ENCODE measurements around a stretch of chr2.

DNA sequence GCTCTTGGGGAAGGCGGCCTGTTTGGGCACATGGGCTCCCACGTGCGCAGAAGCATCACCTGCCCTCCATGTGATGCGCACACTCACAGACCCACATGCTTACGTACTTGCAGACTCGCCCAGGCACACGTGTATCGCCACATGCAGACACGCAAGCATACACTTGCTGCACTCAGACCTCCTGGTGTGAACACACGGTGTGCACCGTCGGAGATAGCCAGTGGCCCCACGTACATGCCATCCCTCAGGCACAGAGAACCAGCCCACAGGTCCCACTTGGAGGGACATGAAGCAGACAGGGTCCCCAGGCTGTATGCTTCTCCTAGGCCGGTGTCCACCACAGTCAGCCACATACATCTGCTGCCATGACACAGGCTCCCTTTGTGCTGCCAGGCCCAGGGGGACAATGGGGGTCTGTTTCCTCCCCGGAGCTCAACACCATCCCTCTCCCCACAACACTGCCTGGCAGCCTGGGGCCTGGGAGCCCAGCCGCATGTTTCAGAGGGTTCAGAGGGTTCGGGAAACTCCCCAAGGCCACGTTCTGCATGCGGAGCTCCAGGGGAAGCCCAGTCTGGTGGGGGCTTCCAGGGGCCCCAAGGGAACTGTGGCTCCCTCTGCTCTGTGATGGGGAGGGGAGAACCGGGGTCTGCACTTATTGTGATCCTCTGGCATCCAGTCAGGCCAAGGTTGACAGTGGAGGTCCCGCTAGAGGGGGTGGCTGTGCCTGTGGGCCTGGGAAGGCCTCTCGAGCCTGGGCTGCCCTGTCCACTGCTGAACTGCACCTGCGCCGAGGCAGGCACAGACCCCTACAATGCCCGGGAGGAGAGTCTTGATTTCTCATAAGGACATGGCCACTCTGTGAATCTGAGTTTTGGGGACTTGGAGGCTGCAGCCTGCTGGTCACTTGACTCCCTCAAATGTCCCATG lies 208.1 kb upstream of the HAAO start:
- RRBS, 2 experiments: 63 to 75% methylated on average over 2 of the region's 25 CpGs

GRCh38 chr2:43006343-43006705 lies 213.9 kb upstream of the HAAO start:
- RRBS, 2 experiments: no CpG with 5 or more reads among the region's 7 CpGs

GRCh38 chr2:43013816-43014420 lies 212.5 kb downstream of the ZFP36L2 start:
- RRBS, 2 experiments: no CpG with 5 or more reads among the region's 4 CpGs

- RRBS, 2 experiments: no CpG with 5 or more reads among the region's 9 CpGs
Observed at GRCh38 chr2:43051378-43051895, 175.0 kb downstream of the ZFP36L2 start.

DNA sequence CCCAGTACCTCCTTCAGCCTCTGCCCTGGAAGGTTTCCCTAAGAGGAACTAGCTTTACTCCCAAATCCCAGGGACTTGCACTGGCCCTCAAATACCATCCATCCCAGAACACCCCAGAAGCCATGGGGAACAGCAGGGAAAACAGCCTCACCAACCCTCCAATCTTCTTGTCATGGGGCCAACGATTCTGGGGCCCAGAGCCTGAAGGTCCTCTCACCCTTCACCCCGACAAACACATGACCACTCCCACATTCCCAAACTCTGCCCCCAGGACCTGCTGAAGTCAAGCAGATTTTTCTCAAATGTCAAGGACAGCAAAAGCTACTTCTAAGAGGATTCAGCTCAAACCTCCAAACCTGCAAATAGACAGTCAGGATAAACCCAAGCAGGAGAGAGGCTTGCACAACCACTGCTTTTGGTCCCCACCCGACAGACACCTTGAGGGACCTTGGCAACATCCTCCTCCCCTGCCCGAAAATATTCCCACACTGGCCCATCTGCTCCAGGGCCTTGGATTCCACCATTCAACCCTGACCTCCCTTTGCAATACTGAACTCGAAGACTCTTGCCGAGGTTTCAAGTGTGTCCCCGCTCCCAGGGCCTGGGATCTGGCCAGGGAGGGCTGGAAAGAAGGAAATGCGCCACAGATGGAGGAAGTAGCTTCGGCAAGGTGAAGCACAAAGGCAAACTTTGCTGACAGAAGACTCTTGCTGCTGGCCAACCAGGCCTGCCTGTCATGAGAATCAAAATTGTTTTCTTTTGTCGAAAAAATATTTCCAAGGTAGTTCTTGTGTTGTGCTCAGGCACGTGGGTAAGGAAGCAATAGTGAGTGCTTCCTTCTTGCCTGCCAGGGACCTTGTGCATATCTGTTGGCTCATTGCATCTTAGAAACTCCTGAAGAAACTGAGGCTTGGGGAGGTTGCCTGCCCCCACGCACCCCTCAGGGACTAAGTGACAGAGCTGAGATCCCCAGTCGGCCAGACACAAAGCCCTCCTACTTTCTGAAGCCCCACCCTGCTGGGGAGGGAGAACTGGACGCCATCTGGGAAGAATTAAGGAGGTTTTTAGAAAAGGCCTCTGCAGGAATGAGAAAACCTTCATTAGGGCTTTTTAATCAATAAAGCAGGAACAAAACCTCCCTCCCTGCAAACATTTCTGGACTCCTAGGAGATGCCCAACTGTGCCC lies 143.1 kb downstream of the ZFP36L2 start:
- RRBS, 2 experiments: no CpG with 5 or more reads among the region's 14 CpGs

GRCh38 chr2:43152140-43152802 lies 74.1 kb downstream of the ZFP36L2 start:
- RRBS, 2 experiments: no CpG with 5 or more reads among the region's 9 CpGs

GRCh38 chr2:43180789-43181310 lies 45.6 kb downstream of the ZFP36L2 start:
- RRBS, 2 experiments: no CpG with 5 or more reads among the region's 8 CpGs

GRCh38 chr2:43215870-43216324 lies 10.5 kb downstream of the ZFP36L2 start:
- RRBS, 2 experiments: no CpG with 5 or more reads among the region's 6 CpGs

DNA sequence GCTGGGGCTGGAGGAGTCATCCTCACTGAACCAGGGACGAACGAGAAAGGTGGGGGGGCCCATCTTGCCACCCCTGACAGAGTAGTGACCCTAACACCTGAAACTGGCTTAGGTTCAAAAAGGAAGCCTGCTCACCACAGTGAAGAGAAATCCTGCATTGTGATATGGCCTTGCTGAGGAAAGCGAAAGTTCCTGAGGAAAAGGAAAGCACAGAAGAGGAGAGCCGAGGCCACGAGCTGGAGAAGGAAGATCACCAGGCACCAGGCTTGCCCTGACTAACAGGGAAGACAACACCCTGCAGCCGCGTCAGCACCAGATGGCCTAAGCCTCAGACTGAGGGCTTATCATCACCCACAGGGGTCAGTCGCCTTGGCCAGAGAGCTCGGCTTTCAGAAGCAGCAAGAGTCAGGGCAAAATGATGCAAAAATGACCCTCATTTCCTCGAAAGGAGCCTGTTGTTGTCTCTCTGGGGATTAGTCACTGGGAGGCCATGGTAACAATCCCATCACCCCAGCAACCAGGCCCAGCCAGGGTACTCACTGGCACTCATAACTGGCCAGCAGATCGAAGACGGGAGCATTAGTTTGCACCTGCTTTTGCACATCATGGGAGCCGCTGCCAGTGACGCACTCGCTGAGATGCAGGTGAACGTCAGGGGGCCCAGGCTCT lies 42.6 kb upstream of the ZFP36L2 start:
- RRBS, 2 experiments: no CpG with 5 or more reads among the region's 16 CpGs

- RRBS, 2 experiments: no CpG with 5 or more reads among the region's 2 CpGs
Observed at GRCh38 chr2:43325084-43325393, 98.6 kb upstream of the ZFP36L2 start.

- RRBS, 2 experiments: no CpG with 5 or more reads among the region's 10 CpGs
Observed at GRCh38 chr2:43469673-43470550, 125.9 kb downstream of the THADA start.

GRCh38 chr2:43790015-43790484 lies 16.2 kb downstream of the DYNC2LI1 start:
- RRBS, 2 experiments: no CpG with 5 or more reads among the region's 4 CpGs

- RRBS, 2 experiments: no CpG with 5 or more reads among the region's 3 CpGs
Observed at GRCh38 chr2:43806452-43807118, 32.1 kb downstream of the ABCG5 start.

- RRBS, 2 experiments: no CpG with 5 or more reads among the region's 8 CpGs
Observed at GRCh38 chr2:43825162-43825549, 13.5 kb downstream of the ABCG5 start.

DNA sequence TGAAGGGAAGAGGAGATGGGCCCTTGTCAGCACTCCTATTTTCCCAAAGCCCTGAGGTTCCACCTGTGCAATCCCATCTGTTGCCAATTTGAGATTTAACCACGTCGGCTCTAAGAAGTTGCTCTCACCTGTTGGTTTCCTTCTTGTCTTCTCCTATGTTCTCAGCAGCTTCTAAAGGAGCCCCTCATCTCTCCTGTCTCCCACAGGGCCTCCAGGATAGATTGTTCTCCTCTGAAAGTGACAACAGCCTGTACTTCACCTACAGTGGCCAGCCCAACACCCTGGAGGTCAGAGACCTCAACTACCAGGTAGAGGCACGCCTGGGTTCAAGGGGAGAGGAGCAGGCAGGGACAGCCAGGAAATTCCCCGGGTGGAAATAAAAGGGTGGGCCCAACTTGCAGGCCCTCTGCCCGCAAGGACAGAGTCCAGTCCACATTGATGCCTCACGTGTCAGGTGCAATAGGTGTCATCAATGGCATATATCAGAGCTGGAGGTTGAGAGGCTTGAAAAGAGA lies 5.6 kb downstream of the ABCG8 start:
- RRBS, 2 experiments: no CpG with 5 or more reads among the region's 6 CpGs

GRCh38 chr2:44167665-44168627 lies 729 bp upstream of the PPM1B start:
- RRBS, 2 experiments: 1 to 5% methylated on average over 16 to 18 of the region's 56 CpGs

GRCh38 chr2:44778272-44779346 lies 162.9 kb upstream of the SIX3 start:
- RRBS, 2 experiments: no CpG with 5 or more reads among the region's 29 CpGs

DNA sequence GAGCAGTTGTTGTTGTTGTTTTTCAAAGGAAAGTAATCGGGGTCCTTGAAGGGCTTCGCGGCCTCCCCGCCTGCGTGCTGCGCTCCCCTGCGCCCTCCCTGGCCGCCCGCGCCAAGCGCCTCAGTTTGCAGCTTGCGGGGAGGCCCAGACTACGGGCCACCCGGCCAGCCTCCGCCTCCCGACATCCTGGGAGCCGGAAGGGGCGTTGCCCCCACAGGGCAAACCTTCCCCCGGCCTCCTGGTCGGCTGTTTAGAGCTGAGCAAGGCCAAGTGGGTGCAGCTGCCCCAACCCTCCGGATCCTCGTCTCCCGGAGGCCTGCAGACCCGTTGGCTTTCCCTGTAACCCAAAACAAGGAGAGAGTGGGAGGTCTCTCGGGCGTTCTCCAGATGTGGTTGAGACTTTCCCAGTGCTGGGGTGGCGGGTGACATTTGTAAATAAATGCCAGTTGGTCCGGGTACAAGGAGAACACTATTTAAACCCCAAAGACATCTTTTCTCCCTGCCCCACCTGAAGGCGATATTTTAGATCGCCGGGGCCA lies 3.7 kb upstream of the SIX3 start:
- RRBS, 2 experiments: 20 to 25% methylated on average over 9 of the region's 31 CpGs

DNA sequence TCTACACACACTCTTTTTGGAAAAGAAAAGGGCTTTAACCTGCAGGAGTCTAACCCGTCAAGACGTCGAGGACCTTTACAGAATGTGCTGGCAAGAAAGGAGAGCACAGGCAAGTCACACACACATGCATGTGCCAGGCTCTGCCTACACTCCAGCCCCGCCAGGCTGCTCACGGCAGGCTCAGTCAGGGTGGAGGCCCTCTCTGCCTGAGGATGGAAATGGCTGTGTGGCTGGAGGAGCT lies 10.2 kb downstream of the SIX3 start:
- RRBS, 2 experiments: no CpG with 5 or more reads among the region's 5 CpGs

DNA sequence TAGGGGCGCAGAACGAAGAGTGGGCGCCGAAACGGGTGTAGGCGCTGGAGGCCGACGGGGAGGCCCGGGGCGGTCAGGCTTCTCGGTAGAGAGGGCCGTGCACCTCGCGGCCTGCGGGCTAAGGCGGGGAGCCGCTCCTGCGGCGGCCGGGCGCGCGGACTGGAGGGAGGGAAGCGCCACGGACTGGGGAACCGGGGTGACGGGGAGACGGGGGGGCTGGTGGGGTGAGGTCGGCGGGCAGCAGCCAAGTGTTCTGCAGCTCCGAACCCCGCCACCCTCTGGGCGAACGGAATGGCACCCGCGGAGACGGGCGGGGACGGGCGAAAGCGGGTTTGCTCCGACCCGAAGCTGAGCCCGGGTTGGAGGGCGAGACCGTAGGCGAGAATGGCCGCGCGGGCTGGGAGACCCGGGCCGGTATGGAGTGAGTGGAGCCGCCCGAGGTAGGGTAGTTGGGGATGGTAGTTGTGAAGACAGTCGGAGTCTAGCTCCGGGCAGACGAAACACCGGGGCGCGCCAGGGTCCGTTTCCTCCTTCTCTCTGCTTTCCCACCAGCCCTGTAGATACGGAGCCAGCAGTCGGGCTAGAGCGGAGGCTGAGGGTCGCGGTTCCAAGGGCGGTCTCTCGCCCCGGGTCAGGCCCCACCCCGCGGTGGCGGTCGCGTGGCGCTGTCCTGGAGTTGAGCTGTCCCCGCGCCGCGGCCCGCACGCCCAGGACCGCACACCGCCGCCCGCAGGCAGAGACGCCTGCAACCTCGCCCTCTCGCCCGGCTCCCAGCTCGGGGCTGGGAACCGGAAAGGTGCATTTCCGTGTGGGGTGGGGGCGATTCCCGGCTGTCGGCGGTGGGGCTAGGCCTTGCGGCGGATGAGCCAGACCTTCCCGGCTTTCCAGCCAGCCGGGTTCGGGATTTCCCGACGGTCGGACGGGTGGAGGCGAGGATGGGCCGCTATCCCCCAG lies 160.3 kb upstream of the SIX2 start:
- RRBS, 2 experiments: 7 to 11% methylated on average over 28 to 33 of the region's 107 CpGs